A375 (cell line): ENCODE data around the gene LAMB4.

DNA sequence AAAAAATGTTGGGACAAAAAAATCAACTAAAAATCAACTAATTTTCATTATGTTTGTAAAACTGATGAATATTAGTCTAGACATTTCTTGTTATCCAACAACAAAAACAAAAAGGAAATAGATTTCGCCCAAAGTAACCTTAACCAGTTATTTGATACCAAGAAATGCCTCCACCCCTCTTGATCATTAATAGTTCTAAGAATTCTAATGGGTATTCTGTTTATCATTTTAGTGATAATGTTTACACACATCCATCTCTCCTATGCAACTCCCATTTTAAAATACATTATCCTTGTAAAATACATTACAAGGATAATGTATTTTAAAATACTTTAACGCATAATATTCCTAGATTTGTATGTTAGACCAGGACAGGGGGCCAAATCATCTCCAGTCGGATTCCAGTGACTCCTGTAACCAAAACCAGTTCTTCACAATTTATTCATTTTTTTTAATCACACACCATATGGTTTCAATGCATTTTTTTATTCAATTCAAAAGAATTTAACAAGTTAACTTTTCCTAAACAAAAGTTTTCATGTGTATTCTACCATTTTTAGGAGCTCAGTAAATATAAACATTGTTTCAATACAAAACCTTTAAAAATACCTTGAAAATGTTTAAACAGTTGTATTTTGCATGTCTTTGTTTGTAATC lies 1.9 kb downstream of the CCDC71L start:
- RAMPAGE, long total RNA, result no peak

DNA sequence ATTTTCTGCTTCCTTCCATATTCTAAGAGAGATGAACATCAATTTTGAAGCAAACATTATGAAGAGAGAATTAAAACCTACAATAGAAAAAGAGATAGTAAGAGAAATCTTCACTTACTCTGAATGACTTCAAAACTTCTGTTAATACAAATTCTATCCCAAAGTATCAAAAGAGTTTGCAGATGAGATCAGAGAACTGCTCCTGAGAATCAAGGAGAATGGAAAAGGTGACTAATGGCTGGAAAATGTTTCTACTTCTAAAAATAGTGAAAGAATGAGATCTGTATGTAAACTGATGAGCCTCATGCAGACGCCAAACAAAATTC lies 95.1 kb upstream of the PIK3CG start:
- RAMPAGE, long total RNA, result no peak

- RAMPAGE, long total RNA, result no peak
These were observed 4.8 kb downstream of the PIK3CG start for GRCh38 chr7:106869532-106870717.

DNA sequence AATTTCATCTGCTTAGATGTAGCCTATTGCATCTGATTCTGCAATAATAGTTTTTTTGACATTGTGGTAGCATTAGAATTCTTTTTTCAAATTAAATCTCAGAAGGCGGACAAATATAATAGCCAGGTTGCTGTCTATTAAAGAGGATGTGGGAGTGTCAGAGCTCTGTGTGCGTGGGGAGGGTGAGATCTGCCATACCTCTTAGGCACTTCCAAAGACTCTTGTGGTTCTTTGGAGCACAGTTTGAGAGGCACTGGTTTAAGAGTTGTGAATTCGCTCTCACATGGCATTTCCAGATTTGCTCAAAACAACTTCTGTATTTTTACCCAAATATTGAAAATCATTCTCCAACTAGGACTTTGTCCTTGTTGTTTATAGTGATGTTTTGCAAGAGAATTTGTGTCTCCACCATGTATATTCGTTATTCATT lies 14.0 kb downstream of the PIK3CG start:
- RAMPAGE, long total RNA, result no peak

DNA sequence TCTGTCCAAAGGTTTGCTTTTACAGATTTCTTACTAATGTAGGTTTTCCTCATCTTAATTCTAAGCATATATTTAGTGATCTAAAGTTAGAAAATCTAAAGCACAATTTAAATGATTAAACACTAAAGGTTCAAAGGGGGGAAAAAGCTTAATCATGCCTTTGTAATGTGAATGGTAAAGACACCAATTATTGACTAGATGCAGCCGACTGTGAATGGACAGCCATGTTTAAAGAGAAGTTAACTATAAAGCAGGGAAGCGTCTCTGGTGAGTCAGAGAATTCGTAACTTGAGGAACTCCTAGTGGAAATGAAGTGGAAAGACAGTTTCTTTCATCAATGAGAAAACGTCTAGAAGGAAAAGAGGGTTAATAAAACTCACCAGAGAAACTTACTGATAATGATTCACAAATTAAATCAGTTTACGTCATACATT lies 1.2 kb upstream of the HBP1 start:
- RAMPAGE, long total RNA, result no peak

DNA sequence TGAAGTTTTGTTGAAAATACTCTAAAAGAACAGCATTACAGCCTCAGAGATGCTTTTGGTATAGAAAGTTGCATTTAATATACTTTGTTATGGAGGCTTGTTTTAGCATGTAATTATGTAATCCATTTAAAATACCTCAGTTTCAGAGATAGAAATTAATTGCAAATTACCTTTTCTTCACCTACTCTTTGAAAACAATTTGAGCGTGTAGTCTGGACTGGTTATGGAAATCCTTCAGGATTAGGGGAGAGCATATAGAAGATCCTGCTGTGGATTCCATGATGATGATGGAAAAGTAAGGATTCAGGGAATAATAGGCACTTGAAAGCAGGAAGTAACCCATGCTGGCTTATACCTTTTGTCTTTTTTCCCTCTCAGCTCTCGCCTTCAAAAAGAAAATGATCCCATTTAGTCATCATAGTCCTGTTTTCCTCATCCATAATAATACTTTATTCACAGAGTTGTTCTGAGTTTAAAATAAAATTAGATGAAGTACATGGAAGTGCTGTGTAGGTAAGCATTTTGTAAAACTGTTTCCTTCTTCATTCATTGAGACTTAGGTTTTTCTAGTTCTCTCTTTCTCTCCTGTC lies 4.4 kb downstream of the HBP1 start:
- RAMPAGE, long total RNA, result no peak

- RAMPAGE, long total RNA, result no peak
These were observed 5.5 kb downstream of the HBP1 start for GRCh38 chr7:107174158-107174851.

- RAMPAGE, long total RNA, result no peak
These were observed 11.4 kb downstream of the BCAP29 start for GRCh38 chr7:107591243-107592114.

DNA sequence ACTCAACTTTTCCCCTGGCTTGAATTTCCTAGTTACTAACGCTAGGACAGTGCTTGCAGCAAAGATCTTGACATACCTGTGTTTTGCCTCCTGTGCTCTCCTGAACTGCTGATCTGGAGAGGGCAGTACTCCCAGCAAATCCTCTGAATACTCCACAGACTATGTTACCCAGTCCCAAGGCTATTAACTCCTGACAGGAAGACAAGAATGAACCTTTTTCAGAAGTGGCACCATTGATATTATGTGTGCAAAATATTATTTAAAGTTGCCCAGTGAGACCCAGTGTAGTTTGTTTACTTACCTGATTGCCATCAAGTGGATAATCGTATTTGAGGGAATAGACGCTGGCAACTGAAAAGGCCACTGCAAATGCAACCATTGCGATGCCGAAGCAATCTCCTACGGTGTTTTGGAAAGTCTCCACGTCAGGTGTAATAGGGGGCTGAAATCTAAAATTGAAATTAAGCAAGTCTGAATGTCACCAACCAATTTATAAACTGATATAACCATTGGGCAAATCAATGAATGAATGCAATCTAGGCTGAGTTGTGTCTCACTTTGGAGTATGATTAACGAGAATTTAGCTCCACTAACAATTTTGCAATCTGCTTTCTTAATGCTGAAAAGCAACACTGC lies 20.0 kb downstream of the SLC26A3 start:
- RAMPAGE, long total RNA, result no peak

GRCh38 chr7:107980539-107980912 lies 22.4 kb downstream of the LAMB1 start:
- RAMPAGE, long total RNA, result no peak

- RAMPAGE, long total RNA, result no peak
These were observed 1.3 kb upstream of the LAMB1 start for GRCh38 chr7:108003996-108005003.

DNA sequence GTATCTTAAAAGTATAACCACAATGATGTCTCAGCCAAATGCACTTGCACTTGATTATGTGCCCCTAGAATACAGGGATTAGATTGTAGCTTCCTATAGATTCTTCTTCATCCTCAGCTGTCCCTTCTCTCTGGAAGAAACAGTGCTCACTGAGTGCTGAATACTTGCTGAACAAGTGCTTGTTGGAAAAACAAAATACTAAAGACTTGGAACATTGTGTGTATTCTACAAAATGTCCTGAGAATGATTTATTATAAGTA lies 34.6 kb upstream of the LAMB1 start:
- RAMPAGE, long total RNA, result no peak

DNA sequence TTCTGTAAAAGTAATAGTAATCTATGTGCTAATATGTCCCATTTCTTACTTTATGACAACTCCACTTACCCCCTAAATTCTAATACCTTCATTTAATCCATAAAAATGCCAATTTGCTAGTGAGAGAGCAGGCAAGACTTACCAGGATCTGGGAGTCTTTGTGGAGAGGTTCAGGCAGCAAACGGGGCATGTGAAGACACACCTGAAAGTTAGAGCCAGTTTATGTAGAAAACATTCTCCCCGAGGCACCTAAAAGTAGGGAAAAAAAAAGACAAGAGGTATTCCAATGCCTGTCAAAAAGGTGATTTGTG lies at the start of gene LAMB4:
TSS of gene LAMB4 (minus strand) at position 198 of the 311 bp plus-strand sequence.
- RAMPAGE, long total RNA, result no peak

DNA sequence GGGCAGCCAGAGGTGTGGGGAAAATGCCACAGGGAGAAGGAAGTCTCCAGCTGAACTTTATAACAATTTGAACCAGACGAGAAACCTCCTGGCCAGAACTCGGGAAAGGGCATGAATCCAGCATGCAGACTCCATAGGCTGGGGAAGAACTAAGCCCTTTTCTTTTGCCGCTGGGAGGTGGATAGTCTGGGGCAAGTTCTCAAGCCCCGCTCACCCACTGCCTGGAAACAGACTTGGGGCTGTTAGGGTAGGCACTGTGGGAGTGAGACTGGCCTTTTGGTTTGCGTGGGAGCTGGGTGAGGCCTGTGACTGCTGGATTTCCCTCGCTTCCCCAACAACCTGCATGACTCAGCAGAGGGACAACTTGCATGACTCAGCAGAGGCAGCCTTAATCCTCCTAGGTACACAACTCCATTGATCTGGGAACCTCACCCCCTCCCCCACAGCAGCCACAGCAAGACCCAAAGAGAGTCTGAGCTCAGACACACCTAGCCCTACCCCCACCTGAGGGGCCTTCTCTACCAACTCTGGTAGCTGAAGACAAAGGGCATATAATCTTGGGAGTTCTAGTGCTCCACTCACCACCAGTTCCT lies 81.2 kb upstream of the LAMB4 start:
- RAMPAGE, long total RNA, result no peak

- RAMPAGE, long total RNA, result no peak
These were observed 24.1 kb upstream of the NRCAM start for GRCh38 chr7:108480291-108480768.

- RAMPAGE, long total RNA, result no peak
These were observed 2.3 kb downstream of the PNPLA8 start for GRCh38 chr7:108523583-108523993.

- RAMPAGE, long total RNA, result no peak
These were observed 46.9 kb downstream of the DOCK4 start for GRCh38 chr7:112159032-112160041.

- RAMPAGE, long total RNA, result no peak
These were observed 20.3 kb downstream of the DOCK4 start for GRCh38 chr7:112185784-112186328.

- RAMPAGE, long total RNA, result no peak
These were observed 13.9 kb downstream of the DOCK4 start for GRCh38 chr7:112192155-112192785.

DNA sequence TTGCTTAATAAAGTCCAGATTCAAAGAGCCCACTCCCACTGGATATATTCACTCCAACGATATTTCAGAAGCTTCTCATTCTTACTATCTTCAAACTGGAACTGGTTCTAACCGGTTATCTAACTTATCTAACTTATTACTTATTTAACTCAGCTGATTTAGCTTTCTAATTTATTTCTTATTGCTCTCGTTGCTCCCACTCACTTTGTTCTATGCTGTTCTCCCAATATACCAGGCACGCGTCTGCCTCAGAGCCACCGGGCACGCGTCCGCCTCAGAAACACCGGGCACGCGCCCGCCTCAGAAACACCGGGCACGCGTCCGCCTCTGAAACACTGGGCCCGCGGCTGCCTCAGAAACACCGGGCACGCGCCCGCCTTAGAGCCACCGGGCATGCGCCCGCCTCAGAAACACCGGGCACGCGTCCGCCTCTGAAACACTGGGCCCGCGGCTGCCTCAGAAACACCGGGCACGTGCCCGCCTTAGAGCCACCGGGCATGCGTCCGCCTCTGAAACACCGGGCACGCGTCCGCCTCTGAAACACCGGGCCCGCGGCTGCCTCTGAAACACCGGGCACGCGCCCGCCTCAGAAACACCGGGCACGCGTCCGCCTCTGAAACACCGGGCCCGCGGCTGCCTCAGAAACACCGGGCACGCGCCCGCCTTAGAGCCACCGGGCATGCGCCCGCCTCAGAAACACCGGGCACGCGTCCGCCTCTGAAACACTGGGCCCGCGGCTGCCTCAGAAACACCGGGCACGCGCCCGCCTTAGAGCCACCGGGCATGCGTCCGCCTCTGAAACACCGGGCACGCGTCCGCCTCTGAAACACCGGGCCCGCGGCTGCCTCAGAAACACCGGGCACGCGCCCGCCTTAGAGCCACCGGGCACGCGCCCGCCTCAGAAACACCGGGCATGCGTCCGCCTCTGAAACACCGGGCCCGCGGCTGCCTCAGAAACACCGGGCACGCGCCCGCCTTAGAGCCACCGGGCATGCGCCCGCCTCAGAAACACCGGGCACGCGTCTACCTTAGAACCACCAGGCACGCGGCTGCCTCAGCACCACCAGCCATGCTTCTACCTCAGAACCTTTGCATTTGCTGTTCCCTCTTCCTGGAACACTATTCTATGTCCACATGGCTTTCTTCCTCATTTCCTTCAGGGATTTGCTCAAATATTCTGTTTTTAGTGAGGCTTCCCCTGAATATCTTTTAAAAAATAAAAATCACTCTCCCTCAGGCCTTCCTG lies 58.8 kb upstream of the IFRD1 start:
- RAMPAGE, long total RNA, result no peak